Ishikawa (cell line): ENCODE measurements around a stretch of chr1.

DNA sequence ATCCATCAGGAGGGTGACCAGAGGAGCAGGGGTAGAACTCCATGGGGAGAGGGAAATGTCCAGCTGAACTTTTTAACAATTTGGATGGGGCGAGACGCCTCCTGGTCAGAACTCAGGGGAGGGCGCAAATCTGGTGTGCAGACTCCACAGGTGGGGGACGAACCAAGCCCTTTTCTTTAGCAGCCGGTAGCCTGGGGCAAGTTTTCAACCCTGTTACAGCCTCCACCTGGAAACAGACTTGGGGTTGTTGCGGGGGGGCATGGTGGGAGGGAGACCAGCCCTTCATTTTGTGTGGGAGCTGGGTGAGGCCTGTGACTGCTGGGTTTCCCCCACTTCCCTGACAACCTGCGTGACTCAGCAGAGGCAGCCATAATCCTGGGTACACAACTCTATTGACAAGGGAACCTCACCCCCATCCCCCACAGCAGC is 7.8 kb upstream of the CCDC190 start:
- RRBS: no CpG with 5 or more reads among the region's 7 CpGs

DNA sequence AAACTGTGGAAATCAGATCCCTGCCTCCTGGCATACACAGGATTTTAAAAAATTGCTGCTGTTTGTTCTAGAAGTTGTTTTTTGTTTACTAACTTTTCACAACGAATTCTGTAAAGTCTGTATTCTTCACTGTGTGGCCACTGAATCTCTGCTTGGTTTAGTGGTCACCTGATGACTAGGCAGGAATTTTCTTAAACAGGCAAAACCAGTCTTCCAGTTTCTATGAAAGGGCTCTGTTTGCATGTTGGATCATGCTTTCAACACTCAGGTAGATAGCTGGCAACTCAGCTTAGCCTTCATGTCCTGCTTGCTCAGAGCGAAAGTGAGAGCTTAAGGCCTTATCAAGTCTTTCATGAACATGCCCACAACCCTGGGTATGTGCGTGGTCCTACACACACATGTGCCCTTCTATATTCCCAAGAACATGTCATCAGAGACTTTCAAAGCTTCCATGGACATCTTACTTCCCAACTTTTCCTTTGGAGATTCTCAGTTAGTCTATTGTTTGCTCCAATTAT is 52.4 kb upstream of the CCDC190 start:
- RRBS: no CpG with 5 or more reads among the region's 3 CpGs

DNA sequence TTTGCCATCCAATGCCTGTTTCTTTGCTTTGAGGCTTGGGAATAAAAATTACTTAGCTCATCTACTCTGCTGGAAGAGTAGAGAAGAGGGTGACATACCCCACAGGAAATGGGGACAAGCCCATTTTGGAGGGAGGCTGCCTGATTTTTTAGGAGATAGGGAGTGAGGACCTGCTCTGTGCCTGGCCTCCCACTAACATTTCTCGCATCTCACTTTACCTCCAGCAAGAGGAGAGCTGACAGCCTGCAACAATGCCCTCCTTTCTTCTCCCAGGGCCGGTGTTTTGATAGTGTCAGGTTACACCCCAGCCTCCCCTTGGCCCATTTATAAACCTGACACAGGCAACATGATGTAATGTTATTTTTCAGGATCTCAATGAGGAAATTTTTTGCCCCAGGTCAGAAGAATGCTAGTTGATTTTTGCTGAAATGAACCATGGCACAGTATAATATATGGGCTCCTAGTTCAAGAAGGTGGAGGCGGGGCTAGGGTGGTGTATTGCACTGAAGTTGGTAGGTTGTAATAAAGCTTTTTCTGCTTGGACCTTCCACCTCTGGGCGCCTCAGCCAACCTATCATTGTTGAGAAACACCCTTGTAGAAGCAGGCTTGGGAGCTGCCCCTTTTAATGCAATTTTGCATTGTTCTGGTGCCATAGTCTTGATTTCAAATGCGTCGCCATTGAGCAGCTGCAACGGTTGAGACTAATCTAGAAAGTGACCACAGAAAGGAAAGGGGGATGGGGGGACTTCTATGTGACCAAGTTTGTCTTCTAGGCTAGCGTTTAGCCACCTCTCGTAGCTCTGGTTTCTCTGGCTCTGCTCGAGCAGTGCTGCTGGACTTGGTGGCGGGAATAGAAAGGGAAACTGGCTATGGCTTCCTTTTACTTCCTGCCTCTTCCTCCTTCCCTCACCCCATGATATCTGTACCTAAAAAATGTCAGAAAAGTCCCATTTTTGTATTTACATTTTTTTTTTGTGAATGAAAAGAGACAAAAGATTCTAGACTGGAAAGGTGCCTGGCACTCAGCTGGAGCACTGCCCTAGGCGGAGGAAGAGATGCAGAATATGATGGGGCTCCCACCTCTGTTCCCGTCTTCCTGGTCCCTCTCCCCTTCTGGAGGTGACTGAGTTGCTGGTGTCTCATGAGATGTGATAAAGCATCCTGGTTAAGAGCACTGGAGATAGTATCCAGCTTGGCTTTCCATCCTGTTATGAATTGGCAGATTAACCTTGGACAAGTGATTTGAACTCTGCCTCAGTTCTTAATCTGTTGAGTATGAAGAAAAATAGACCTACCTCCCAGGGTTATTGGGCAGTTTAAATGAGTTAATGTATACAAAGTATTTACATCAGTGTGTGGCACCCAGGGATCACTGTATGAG is 53.2 kb downstream of the PBX1 start:
- RRBS: no CpG with 5 or more reads among the region's 13 CpGs

- RRBS: no CpG with 5 or more reads among the region's 3 CpGs
Observed at GRCh38 chr1:164630285-164631163, 71.5 kb downstream of the PBX1 start.

GRCh38 chr1:164637916-164638855 is 79.2 kb downstream of the PBX1 start:
- RRBS: no CpG with 5 or more reads among the region's 20 CpGs

DNA sequence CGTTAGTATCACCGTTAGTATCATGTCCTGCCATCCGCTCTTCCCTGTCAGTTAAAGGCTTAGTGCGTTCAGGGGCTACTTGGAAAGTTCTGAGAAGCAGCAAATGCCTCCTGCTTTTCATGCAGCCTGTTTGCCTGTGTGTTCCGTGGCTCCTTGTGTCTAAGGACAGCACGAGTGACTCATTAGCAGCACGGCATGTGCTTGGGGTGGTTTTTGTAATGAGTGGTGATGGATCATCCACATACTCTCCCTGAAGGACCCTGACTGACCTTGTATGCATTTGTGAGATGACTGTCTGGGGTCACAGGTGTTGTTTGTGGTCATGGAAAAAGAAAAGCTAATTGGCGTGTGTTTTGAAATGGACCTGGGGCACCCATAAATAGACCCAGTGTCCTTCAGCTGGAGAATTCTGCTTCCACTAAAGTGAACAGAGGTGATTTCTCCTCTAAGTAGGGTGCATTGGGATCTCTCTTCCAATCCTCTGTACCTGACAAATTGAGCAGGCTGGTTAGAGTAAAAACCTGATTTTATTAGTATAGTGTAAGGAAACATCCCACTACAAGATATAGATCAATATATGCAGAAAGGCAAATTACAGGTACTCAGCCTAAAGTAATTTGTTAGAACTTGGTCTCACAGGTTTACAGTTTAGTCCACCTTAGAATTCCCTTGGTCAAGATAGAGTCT is 222.0 kb downstream of the PBX1 start:
- RRBS: no CpG with 5 or more reads among the region's 8 CpGs

- RRBS: 51% methylated on average over 2 of the region's 19 CpGs
Observed at GRCh38 chr1:164792390-164792855, 233.4 kb downstream of the PBX1 start.

DNA sequence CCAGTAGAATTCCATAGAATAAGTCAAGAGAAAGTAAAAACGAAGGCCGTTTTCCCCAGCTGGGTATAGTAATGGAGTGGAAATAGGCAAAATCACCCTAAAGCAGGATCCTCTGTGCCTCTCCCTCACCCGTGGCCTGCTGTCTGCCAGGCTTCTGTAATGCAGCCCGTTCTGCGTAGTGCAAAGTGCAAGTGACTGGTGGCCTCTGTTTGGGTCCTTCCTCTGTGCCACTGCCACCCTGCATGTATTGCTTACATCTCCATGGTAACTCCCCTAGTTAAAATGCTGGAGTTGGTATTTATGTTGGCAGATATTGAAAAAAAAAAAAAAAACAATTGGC is 242.1 kb downstream of the PBX1 start:
- RRBS: no CpG with 5 or more reads among the region's 5 CpGs

- RRBS: no CpG with 5 or more reads among the region's 15 CpGs
Observed at GRCh38 chr1:165467523-165468545, 22.9 kb upstream of the RXRG start.

DNA sequence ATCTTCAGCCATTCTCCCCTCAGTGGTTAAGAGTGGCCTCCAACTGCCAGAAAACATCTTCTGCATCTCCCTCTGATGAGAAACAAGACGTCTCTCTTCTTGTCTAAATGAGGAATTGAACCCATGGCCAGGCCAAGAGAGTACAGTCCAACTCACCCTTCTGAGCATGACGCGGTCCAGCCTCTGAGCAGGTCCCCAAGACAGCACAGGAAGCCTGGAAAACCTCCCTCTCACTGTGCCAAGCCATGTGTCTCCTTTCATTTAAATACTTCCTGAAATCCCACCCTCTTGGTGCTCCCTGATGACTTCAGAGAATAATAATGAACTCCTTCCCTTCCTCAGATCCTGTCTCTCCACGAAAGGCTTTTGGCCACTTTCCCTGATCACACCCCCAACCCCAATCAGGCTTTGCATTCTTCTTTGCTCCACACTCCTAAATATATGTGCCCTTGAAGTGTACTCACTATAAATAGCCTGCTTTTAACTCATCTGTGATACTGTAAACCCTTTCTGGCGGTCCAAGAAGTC is 16.3 kb upstream of the LRRC52 start:
- RRBS: no CpG with 5 or more reads among the region's 5 CpGs

- RRBS: no CpG with 5 or more reads among the region's 2 CpGs
Observed at GRCh38 chr1:165696649-165697174, 1.6 kb downstream of the ALDH9A1 start.

GRCh38 chr1:165826975-165827198 is 527 bp upstream of the UCK2 start:
- RRBS: no CpG with 5 or more reads among the region's 7 CpGs

GRCh38 chr1:165828291-165828538 is 801 bp downstream of the UCK2 start:
- RRBS: 1% methylated on average over 23 of the region's 25 CpGs

- RRBS: no CpG with 5 or more reads among the region's 27 CpGs
Observed at GRCh38 chr1:165828539-165829360, 1.3 kb downstream of the UCK2 start.

- RRBS: no CpG with 5 or more reads among the region's 8 CpGs
Observed at GRCh38 chr1:165884145-165884611, 56.8 kb downstream of the UCK2 start.

DNA sequence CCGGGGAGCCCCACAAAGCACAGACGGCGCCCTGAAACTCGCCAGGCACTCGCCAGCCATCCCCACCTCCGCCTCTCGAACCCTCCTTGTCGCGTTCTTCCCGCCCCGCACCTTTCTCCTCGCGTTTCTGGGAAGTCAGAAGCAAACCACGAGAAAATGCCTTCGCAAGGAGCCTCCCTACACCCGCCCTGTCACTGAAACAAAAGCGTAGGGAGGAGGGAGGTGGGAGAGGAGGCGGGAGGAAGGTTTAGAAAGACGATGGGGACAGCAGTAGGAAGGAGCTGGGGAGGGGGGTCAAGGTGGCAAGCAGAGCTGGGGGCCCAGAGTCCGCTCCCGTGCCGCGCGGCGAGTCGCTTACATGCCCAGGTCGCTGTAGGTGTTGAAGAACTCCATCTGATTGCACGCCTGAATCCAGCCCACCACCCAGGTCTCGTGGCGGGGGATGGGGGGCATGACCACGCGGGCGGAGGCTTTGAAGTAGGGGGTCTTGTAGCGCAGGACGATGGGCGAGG is 1.1 kb downstream of the FAM78B start:
- RRBS: 20% methylated on average over 1 of the region's 36 CpGs

DNA sequence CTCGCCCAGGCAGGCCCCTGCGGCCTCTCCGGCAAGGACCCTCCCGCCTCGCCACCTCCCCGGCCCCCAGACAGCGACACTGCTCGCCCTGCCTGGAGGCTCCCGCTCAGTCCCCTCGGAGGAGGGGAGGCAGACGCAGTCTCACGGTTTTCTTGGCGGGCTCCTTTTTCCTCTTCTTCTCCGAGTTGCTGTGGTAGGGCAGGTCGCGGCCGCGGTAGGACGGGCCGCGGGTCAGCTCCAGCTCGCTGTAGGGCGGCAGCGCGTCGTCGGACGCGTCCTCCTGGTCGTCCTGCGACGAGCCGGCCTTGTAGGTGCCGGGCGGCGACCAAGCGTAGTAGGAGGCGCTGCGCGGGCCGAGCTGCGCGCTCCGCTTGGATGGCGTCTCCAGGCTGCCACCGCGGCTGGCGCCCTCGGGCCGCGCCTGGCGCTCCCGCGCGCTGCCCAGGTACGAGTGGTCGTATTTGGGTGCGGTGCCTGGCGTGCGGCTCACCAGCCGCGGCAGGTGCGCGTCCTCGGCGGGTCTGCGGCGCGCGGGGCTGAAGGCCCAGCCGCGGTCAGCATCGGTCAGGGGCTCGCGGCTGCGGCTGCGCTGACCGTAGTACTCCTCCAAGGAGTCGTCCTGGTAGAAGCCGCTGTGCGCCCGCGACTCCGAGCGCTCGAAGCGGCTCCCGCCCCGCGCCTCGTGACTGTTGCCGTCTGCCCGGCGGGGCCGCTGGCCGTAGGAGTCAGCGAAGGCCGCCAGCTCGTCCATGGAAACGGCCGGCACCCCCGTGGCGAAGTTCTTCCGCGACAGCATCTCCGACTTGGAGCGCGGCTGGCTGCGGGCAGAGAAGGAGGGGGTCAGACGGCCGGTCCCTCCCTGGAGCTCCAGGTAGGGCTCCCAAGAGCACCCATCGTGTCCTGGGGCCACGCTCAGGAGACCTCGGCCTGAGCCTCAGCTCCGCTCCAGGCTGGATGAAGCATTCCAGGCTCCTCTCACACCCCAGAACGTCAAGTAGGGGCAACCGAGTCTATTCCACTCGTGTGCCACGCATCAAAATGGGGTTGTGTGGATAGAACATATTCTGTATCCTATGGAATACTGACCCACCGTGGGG is 44.8 kb upstream of the TADA1 start:
- RRBS: 81% methylated on average over 12 of the region's 120 CpGs

GRCh38 chr1:167086706-167087174 is 3.4 kb downstream of the GPA33 start:
- RRBS: no CpG with 5 or more reads among the region's 3 CpGs

- RRBS: no CpG with 5 or more reads among the region's 19 CpGs
Observed at GRCh38 chr1:167460524-167461179, 57.7 kb downstream of the CD247 start.

- RRBS: no CpG with 5 or more reads among the region's 2 CpGs
Observed at GRCh38 chr1:167547870-167548302, 5.7 kb downstream of the CREG1 start.